CMK (cell line): ENCODE measurements around the gene VNN1.

- RRBS, result no CpG with 5 or more reads among the region's 7 CpGs
Measured at GRCh38 chr6:131846227-131846838, 38.5 kb downstream of the ENPP1 start.

DNA sequence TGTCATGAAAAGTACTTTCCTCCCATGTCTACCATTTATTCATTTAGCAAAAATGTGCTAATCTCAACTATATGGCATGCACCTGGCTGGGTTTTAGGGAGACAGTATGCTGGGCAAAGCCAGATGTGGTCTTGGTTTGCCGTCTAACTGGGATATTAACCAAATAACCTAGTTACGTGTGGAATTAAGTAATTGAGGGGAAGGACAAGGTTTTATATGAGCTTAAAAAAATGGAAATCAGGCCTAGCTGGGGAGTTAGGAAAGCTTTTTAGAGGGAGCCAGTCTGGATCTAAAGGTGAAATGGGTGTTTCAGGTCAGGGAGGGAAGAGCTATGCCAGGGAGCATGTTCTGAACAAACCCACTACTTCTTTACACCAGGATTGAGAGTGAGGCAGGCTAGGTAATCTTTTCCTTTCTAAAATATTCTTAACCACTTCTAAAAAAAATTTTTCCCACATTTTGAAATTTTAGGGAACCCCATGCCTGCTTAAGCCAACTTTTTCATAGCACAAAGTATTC lies 41.4 kb downstream of the ENPP1 start:
- RRBS, result no CpG with 5 or more reads among the region's 2 CpGs

- RRBS, result no CpG with 5 or more reads among the region's 8 CpGs
Measured at GRCh38 chr6:131980748-131981424, 29.7 kb upstream of the CCN2 start.

- RRBS, result no CpG with 5 or more reads among the region's 9 CpGs
Measured at GRCh38 chr6:132391756-132392277, 9.5 kb downstream of the MOXD1 start.

- RRBS, result no CpG with 5 or more reads among the region's 2 CpGs
Measured at GRCh38 chr6:132612275-132612862, 11.7 kb downstream of the TAAR2 start.

- RRBS, result no CpG with 5 or more reads among the region's 7 CpGs
Measured at GRCh38 chr6:132614385-132614986, 9.6 kb downstream of the TAAR2 start.

- RRBS, result no CpG with 5 or more reads among the region's 5 CpGs
Measured at GRCh38 chr6:132684324-132684609, 25.3 kb upstream of the TAAR1 start.

DNA sequence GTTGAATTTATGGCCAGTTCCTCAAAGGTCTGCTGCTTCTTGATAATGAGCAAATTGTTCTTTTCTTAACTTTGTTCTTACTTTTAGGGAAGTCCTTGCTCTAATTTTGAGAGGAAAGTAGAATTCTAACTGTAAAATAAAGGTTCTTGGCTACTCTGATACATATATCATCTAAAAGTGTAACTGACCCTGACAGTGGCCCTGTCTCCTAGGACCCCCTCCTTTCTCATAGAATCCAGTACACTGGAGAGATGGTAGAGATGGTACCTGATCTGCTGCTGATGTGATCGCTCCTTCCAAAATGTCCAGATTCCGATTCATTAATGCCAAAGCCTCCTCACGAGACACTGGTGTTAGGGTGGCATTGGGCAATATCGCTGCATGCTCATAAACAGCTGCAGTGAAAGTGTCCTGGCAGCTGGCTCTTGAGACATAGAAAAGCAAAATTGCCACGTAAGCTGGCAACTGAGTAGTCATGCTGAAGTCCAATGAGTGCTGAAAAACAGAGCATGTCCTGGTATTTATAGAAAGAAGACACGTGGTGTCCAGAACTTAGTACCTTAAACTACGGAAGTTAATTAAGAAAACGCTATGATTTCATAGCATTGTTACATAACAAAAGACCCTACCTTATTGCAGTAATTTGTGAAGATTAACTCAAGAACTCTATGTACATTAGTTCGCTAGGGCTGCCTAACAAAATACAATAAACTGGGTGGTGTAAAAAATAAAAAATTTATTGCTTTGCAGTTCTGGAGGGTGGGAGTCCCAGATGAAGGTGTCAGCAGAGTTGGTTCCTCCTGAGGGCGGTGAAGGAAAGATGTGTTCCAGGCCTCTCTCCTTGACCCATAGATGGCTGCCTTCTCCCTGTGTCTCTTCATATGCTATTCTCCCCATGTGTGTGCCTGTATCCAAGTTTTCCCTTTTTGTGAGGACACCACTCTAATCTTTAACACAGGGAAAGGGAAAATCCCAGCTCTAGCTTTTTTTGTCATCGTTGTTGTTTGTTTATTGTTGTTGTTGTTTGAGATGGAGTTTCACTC lies at the start of gene VNN1:
Gene VNN1, minus strand, starts transcription at position 497 of the 1,043 bp plus-strand sequence.
- RRBS, result no CpG with 5 or more reads among the region's 11 CpGs

GRCh38 chr6:132748934-132749598 lies 8.6 kb downstream of the VNN2 start:
- RRBS, result no CpG with 5 or more reads among the region's 4 CpGs

GRCh38 chr6:133396500-133396699 lies 155.2 kb downstream of the EYA4 start:
- RRBS, result no CpG with 5 or more reads among the region's 2 CpGs

- RRBS, result no CpG with 5 or more reads among the region's 3 CpGs
Measured at GRCh38 chr6:133881964-133882357, 7.0 kb upstream of the TCF21 start.

GRCh38 chr6:134170770-134171411 lies 118.5 kb upstream of the SLC2A12 start:
- RRBS, result no CpG with 5 or more reads among the region's 13 CpGs

DNA sequence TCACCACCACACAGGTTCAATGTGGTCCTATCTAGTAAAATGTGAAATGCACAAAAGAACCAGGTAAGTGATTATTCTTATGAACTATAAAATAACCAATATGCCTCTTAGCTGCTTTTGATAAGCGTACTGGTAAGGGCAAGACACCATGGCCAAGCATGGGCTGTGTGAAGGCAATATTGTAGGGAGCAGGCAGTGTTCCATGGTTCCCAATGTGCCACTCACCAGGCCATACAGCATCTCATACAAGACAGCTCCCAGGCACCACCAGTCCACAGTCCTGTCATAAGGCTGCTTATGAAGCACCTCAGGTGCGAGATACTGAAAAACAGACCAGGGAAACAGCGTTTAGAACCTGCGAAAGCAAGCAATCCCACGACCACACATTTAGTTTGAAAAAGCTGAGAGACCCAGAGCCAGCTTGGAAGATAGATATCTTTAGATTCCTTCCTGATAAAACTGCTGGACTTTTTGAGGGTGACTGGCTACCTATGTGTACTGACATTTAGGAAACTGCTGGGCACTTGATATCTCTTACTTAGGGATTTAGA lies 119.1 kb upstream of the SLC2A12 start:
- RRBS, result no CpG with 5 or more reads among the region's 5 CpGs

DNA sequence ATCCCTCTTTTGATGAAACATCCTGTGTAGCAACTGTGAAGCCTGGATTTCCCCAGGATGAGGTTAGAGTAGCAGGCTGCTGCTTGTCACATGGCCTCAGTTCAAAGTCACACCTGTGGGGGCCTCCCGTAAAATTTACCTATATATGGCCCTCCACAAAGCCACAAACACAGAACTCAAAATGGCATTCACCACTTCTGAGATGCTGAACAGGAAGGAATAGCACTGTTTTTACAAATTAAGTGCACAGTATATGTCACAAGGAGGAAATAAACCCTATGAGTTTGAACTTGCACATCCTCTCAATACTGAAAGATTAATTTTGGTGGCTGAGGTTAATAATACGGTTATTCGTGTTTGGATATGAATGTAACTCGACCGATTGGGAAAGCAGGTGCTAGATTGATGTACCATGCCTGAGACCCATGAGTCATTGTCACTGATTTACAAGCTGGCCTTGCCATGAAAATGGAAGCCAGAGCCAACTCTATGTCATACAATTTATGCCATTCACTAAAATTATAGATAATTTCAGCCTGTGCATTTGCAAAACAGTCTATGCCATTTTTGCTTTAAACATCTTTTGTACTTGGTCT lies 70.5 kb downstream of the SGK1 start:
- RRBS, result no CpG with 5 or more reads among the region's 5 CpGs

- RRBS, result no CpG with 5 or more reads among the region's 3 CpGs
Measured at GRCh38 chr6:134312217-134312799, 5.6 kb downstream of the SGK1 start.

DNA sequence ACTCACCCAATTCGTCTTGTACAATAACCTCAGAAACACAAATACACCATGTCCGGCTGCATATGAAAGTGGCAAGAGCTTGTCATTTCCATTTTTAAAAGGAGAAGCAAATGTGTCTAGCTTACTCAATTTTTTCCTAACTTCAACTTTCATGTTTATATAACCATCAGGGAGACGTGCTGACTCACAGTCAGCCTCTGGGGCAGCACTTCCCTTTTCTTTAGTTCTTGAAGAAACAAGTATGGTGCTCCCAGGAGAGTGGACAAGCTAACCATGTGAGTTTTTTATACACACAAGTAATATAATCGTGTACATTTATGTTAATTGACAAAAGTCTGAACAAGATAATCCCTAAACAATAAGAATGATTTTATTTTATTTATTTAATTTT lies 55.5 kb upstream of the SGK1 start:
- RRBS, result no CpG with 5 or more reads among the region's 4 CpGs

DNA sequence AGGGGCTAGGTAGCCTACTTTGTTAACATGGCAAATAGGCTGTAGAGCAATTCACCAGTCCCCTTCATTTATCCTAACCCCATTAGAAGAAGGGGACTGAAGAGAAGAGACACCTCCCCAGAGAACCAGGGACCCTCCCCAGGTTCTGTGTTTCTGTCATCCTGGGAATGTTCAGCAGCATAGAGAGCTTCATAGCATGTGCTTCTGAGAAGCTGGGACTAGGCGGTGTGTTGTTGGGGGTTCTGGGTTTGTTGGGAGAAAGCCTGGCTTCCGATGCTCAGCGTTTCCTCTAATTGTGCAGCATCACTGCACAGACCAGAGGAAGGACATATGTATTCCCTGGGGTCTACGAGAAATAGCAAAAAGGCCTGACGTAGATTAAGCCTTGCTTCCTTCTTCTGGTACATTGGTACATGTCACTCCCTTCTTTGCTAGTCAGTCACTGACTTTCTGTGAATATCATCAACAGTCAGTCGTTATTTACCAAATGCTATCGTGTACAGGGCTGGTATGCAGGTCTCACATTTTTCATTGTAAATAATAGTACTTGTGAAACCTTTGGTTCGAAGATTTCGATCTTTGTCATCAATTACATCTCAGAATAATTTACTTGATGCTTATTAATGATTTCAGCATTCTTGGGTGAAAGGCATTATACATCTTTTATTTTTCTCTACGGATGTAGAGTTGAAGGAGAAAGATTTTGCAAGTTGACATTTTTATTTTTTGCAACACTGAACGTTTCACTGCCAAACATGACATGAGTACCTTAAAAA lies 97.0 kb upstream of the SGK1 start:
- RRBS, result no CpG with 5 or more reads among the region's 11 CpGs

GRCh38 chr6:134676380-134677277 lies 273.3 kb downstream of the ALDH8A1 start:
- RRBS, result no CpG with 5 or more reads among the region's 6 CpGs

DNA sequence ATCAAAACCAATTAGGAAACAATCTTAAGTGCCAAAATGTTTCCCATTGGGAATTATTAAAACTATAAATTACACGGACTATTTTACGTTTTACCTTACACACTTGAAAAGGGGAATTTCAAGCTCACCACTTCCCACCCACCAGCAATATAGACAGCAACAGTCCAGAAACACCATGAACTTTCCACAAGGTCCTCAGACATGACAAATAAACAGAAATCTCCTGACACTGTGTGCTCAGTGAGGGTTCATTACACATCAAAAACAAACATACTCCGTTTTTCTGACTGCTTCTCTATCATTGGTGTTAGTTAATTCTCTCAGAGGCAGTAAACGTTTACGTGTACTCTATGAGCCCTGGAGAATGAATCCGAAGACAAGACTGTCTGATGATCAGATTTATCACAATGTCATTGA lies 86.2 kb downstream of the ALDH8A1 start:
- RRBS, result no CpG with 5 or more reads among the region's 6 CpGs

DNA sequence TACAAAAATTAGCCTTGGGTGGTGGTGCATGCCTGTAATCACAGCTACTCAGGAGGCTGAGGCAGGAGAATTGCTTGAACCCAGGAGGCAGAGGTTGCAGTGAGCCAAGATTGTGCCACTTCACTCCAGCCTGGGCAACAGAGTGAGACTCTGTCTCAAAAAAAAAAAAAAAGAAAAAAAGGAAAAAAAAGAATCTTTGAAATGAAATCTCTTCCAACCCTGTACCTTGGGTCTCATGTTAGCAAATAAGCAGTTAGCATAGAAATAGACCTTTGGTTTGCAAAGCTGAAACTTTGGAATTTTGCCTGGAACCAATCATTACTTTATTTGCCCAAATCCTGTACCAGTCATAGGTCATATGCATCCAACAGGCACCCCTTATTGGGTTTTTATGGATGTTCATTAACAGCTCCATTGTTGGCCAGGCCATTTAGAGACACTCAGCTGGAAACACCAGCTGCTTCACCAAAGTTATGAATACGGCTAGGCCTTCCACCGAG lies 53.1 kb downstream of the ALDH8A1 start:
- RRBS, result no CpG with 5 or more reads among the region's 2 CpGs